SK-N-DZ (cell line): ENCODE measurements around the gene KCNH5.

DNA sequence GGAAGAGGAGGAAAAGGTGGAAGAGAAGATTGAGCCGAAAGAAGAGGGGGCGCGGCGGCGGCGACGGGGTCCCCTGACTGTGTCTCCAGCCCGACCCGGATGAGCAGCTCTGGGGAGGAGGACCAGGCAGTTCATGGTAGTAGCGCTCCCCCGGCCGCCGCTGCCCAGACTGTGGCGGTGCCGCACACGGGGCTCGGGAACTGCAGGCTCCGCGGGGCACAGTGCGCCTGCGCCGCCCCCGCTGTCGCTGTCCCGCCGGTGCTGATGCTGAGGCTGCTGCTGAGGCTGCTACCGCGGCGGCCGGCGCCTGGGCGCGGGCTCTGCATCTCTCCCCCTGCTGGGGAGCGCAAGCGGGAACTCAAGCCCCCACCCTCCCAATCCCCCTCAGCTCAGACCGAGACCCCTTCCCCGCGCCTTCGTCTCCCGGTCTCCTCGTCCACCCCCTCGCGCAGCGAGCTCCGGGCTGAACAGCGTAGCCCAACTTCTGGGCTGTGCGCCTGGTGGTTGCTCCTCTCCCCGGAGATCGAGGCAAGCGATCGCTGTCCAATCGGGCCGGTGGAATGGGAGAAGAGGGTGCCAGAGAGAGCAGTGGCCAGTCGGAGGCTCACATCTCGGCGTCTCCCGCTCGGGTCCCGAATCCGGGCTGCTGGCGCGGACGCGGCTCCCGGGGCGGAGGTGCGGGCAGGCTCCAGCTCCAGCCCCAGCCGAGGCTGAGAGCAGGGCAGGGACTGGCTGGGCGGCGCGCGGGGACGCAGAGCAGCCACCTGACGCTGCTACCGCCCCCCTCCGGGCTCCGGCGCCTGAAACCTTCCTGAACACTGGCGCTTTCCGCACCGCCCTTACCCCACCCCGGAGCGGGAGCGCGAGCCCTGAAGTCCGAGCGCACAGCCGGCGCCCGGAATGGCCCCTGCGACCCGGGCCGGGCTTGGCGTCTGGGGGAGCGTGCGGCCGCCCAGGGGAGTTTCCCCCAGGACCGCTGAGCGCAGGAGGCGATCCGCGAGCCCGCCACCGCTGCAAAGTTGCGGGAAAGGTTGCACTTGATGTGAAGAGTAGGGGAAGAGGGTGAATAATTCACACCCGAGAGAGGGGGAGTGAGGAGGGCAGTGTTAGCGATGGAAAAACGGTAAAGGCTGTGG is at the start of gene KCNH5:
Gene KCNH5, minus strand, starts transcription at position 204 of the 1,136 bp plus-strand sequence.
RAMPAGE:
- cytosol, long total RNA, result no peak
- nucleus, long total RNA, result no peak

DNA sequence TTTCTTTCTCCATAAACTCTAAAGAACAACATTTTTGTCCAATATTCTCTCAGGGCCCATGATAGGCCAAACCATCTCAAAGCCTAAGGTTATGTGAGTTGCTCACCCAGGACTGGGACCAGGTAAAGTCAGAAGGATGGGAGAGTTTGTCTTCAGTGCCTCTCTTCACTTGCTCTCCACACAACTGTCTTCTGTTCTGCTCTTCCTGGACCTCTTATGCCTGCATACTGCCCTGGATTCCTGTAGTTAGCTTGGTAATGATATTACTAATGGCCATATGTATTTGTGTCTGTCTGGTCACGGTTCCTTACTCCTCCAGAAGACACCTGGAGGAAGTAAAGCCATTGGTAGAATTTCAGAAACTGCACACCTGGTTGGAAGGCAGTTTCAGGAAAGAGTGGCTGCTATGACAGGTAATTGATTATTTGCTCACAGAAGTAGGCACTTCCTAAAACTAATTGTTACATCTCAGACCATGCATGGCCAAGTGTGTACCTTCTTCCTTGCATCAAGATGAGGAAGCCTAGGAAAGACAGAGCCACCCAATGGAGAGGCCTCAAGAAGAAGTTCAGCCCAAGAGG is 26.4 kb upstream of the RHOJ start:
RAMPAGE:
- cytosol, long total RNA, result no peak
- nucleus, long total RNA, result no peak

DNA sequence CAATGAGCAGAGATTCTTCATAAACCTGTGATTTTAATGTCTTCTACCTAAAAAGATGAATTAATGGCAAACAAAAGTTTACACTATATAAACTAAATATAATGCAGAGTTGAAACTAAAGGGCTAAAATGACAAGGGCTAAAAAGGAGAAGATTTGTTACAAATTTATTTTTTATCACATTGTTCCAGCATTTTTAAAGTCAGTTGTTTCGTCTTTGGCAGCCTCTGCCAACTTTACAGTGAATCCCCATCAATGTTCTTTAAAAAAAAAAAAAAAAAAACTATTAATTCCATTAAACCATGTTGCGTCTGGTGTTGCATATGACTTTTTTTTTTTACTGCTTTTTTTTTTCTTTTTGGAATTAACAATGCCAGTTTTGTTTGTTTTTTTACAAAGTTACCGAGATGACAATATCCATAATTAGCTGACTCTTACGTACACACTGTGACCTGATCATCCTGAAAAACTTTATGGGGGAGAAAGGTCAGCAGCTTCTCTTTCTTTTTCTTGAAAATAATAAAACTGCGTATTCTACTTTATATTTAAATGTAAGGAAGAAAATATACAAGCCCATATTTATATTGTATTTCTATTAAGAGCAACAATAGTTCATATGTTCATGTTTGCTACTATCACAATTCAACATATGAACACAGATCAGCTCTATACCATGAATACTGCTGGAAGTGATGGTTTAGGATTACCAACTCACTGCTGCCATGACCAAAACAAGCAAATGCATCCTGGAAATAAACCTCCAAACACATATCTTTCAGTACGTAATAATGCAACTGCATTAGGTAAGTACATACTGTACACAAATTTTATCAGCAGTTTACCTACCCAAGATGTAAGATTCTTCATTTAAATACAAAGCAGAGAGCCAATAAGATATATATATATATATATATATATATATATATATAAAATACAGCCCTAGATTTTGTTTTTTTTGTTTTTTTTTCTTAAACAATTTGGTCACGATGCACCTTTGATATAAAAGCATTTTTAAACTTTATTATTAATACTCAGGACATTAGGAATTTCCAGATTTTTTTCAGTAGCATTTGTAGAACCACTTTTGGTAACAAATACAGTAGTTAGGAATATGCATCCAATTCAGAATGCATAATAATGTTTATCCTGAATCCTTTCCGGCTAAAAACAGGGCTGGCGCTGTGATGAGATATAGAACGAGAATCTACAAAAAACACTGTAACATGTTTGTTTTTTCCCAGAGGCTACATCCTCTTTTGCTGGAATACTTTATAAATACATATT is 55.4 kb upstream of the GPHB5 start:
RAMPAGE:
- cytosol, long total RNA, result no peak
- nucleus, long total RNA, result no peak

DNA sequence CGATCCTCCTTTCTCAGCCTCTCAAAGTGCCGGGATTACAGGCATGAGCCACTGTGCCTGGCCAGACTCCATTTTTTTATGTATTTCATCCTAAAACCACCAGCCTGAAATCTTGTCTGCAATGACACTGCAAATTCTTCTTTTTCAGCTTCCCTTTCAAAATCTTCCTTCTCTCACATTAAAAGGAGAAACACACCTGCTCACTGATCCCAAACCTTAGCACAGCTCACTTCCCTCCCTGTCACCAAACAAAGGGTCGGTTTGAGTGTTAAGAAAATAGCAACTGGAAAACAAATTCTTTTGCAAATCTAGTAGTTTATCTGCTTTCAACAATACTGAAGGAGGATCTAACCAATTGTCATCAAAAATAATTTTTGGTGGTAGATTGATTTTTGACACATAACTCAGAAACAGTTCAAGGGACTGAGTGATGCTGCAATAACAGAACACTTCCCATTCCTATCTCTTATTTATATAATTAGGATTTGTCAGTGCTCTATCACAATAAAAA is 62.4 kb downstream of the PPP2R5E start:
RAMPAGE:
- cytosol, long total RNA, result no peak
- nucleus, long total RNA, result no peak

GRCh38 chr14:63727047-63727985 is 549 bp downstream of the SGPP1 start:
RAMPAGE:
- cytosol, long total RNA, result no peak
- nucleus, long total RNA, result no peak

GRCh38 chr14:63896072-63896884 is 43.5 kb downstream of the SYNE2 start:
RAMPAGE:
- cytosol, long total RNA, result no peak
- nucleus, long total RNA, result no peak

GRCh38 chr14:64082644-64083563 is 211.3 kb downstream of the ESR2 start:
RAMPAGE:
- cytosol, long total RNA, result no peak
- nucleus, long total RNA, result no peak

DNA sequence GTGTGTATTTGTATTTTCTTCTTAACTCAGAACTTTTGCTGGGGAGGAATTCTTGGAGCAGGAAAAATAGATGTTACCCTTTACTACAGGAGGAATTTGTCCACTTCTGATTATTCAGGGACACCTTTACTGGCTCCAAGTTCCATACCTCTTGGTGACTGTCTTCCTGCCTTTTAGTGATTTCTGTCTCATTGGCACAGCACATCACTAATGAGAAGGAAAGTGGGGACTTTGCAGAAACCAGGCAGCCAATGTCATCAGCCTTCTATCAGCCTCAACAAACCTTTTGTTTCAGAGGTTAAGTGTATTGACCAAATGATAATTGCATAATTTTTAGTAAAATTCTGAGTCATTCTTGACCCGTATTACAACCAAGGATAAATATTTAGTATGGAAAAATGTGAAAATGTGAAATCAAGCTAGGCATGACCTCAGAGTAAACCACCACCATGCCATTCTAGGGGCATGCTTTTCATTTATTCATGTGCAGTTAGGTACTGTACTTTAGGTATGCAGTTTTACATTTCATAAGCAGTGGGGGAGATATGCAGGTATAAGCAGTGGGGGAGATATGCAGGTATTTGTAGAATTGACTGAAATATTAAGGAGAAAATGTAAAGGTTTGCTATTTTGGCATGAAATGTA is 184.5 kb downstream of the ESR2 start:
RAMPAGE:
- cytosol, long total RNA, result no peak
- nucleus, long total RNA, result no peak

RAMPAGE:
- cytosol, long total RNA, result no peak
- nucleus, long total RNA, result no peak
Measured at GRCh38 chr14:64110229-64110657, 183.9 kb downstream of the ESR2 start.

RAMPAGE:
- cytosol, long total RNA, result no peak
- nucleus, long total RNA, result no peak
Measured at GRCh38 chr14:64195303-64196136, 98.7 kb downstream of the ESR2 start.

RAMPAGE:
- cytosol, long total RNA, result no peak
- nucleus, long total RNA, result no peak
Measured at GRCh38 chr14:64200188-64200468, 94.0 kb downstream of the ESR2 start.

DNA sequence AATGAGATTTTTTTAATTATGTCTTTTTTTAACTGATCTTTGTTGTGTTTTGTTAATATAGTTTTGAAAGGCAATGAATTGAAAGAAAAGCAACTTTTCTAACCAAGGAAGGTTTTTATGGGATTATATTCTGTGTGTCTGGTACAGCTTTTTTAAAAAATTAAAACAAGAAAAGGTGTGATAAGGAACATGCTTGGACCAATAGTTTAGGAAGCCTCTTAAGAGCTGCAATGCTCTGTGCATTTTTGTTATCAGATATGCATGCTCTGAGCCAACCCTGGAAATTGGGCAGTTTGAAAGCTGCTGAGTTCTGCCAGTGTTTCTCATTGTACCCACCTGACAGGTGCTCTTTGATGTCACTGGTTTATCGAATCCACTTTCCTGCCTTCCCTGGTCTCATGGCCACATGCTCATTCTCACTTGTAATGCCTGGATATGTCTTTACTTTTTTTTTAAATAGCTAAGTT is 90.9 kb downstream of the ESR2 start:
RAMPAGE:
- cytosol, long total RNA, result no peak
- nucleus, long total RNA, result no peak

GRCh38 chr14:64503142-64503375 is 579 bp downstream of the ZBTB25 start:
RAMPAGE:
- cytosol, long total RNA, result no peak
- nucleus, long total RNA, result no peak

DNA sequence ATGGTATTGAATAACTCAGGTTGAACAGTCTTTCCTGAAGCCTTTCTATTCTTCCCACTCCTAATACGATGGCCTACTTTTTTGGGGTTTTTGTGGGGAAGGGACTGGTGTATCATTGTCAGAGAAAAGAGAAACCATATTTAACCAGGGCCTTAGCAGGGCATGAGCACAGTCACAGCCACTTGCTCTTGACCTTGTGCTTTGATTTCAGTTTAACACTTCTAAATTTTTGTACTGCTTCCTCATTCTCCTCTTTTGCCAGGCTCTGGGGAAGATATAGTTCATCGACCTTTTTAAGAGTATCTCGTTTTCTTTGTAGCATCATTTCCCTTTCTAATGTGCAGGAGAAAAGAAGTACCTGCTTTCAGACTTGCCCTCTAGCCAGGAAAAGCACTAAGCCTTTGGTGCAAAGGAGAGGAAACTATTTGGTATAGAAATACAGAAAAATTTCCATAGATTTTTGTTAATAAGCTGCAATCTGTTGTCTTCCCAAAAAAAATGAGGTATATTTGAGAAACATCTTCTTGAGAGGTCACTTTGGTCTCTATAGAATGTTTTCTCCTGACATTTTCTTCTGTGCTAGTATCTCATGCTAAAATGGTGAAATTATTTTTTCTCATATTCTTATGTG is 2.2 kb downstream of the ZBTB1 start:
RAMPAGE:
- cytosol, long total RNA, result no peak
- nucleus, long total RNA, result no peak

RAMPAGE:
- cytosol, long total RNA, result no peak
- nucleus, long total RNA, result no peak
Measured at GRCh38 chr14:64541435-64541936, 945 bp downstream of the HSPA2 start.

RAMPAGE:
- cytosol, long total RNA, result no peak
- nucleus, long total RNA, result no peak
Measured at GRCh38 chr14:64569082-64569430, 19.3 kb downstream of the PPP1R36 start.

DNA sequence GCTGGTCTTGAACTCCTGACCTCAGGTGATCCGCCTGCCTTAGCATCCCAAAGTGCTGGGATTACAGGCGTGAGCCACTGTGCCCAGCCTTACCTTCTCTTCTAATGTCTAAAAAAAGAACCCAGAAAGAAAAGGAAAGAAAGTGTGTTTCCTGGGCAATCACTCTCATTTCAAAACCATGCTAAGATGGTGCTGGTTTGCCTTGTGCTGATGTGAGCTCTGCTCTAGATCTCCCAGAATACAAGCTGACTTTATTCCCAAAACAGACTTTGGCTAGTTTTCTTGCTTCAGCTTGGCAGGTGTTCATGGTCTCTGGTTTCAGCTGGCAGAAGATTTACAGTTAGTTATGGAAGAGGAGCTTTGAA is 34.3 kb downstream of the PPP1R36 start:
RAMPAGE:
- cytosol, long total RNA, result no peak
- nucleus, long total RNA, result no peak

DNA sequence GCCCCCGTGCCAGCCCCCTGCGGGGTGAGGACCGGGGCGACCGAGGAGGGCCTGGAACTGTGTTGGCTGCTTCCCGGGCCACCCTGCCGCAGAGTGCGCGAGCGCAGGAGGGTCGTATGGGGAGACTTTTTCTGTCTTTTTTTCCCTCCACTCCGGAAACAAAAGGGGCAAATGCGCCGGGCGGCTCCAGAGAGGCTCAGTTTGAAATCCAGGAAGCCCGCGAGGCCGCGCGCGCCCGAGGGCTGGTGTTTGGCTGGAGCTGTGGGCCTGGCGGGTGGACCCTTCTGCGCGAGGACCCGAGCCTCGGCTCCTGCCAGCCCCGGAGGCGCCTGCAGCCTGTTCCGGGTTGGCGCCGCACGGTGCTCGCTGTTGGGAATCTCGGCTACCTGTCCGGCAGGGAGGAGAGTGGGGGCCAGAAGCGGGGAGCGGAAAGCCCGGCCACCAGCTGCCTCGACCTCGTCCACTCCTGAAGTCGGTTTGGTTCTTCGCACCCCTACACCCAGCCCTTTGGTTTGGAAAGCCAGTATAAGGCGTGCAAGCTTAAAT is 651 bp downstream of the PLEKHG3 start:
RAMPAGE:
- cytosol, long total RNA, result no peak
- nucleus, long total RNA, result no peak

DNA sequence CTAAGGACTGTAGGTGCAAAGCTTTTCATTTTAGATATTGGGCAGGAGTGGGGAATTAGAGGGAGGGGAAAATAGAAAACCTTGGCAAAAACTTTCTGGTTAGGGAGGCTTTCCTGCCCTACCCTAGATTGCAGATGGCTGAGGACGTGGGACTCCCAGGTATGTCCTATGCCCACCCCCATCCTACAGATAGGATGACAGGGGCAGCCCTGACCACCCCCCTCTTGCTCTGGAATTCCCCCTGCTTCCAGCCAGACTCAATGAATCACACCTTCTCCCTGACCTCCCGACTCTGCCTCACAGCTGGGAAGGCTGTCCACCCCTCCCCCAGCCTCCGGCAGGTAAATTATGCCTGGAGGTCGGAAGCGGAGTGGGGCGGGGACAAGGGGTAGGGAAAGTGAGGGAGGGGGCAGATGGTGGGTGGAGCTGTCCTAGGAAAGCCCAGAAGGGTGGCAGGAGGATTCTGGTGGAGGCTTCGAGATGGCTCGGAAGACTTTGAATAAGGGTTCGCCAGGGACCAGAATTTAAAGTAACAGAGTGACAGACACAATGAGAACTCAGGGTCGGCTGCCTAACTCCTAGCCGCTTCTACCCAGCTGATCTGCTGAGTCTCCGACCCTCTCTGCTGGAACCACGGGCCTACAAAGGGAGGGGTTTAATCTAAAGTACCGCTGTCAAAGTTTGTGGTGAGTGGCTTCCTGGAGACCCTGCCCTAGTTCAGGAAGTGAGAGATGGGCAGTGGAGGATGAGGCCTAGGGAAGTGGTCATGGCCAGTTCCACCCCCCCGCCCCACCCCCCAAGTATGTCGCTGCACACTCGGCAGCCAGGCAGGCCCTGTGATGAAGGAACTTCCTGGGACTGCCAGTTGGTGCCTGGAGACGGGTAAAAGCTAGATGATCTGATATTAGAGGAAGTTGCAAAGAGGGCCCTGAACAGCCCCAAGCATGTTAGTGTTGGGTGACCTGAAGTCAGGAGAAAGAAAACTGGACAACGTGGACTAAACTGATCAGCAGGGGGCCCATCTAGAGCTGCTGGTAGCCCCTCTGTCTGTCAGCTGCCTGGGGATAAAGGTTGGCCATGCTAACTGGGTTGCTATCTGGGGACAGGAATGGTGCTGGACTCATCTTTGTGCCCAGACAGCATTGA is 4.2 kb downstream of the PLEKHG3 start:
RAMPAGE:
- cytosol, long total RNA, result no peak
- nucleus, long total RNA, result no peak

GRCh38 chr14:64736575-64737317 is 32.5 kb downstream of the PLEKHG3 start:
RAMPAGE:
- cytosol, long total RNA, result no peak
- nucleus, long total RNA, result no peak